Mesenchymal stem cell of Wharton's jelly (primary cell): Measurements from ENCODE around the gene GNPTAB.

GRCh38 chr12:99911068-99911357 lies 73.7 kb downstream of the ANKS1B start:
- CAGE, long polyA plus RNA, result no peak

DNA sequence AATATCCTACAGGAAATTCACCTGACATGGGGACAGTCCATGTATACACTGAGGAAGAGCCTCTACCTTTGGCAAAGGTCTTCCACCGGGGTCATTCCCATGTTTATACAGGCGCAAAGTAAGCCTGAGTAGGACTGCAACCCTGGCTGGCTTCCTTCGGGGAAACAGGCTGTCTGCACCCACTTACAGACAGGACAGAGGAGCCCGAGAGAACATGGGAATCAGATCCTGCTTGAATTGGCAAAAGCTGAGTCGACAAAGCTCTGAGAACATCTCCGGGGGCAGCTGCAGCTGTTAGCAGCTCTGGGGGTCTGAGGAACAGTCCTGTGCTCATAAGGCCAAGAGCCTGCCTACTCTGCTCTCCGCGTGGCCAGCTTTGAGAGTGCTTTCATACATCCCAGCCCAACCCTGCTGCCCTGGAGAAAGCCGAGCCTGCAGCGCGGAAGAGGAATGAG lies 2.8 kb upstream of the ACTR6 start:
- CAGE, long polyA plus RNA, result no peak

DNA sequence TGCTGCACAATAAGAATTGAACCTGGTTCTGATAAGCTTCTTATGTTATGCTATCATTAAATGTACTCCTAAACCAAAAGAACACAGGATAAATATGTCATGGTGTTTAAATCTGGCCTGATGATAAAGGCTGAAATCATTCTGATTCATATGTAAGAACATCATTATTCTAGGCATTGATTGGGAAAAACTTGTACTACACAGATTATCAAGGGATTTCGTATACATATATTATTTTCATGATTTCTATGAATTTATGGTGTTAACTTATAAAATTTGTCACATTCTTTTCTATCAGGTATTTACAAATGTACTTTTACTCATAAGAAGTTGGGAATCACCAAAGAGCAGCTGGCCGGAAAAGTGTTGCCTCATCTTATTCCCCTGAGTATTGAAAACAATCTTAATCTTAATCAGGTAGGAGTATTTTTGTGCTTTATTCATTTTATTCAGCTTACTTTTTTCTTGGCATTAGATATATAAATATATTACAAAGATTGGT lies 27.9 kb upstream of the SLC17A8 start:
- CAGE, long polyA plus RNA, result no peak

- CAGE, long polyA plus RNA, result no peak
Measured at GRCh38 chr12:100329625-100330398, 27.1 kb upstream of the SLC17A8 start.

DNA sequence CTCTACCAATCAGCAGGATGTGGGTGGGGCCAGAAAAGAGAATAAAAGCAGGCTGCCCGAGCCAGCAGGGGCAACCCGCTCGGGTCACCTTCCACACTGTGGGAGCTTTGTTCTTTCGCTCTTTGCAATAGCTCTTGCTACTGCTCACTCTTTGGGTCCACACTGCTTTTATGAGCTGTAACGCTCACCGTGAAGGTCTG lies 42.7 kb upstream of the NR1H4 start:
- CAGE, long polyA plus RNA, result no peak

GRCh38 chr12:100795178-100795969 lies 798 bp downstream of the ANO4 start:
- CAGE, long polyA plus RNA, result no peak

DNA sequence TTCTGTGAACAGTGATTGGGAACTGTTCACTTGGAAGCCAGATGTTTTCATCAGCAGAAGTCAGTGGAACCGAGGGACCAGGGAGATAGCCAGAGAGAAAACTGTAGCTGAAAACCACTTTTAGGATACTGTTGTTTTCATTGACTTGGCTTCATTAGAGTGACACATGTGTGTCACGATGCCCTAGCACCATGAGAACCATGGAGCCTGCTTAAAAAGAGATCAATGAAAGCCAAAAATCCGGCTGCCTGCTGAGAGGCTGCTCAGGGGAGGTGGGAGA lies 192.1 kb downstream of the ANO4 start:
- CAGE, long polyA plus RNA, result no peak

DNA sequence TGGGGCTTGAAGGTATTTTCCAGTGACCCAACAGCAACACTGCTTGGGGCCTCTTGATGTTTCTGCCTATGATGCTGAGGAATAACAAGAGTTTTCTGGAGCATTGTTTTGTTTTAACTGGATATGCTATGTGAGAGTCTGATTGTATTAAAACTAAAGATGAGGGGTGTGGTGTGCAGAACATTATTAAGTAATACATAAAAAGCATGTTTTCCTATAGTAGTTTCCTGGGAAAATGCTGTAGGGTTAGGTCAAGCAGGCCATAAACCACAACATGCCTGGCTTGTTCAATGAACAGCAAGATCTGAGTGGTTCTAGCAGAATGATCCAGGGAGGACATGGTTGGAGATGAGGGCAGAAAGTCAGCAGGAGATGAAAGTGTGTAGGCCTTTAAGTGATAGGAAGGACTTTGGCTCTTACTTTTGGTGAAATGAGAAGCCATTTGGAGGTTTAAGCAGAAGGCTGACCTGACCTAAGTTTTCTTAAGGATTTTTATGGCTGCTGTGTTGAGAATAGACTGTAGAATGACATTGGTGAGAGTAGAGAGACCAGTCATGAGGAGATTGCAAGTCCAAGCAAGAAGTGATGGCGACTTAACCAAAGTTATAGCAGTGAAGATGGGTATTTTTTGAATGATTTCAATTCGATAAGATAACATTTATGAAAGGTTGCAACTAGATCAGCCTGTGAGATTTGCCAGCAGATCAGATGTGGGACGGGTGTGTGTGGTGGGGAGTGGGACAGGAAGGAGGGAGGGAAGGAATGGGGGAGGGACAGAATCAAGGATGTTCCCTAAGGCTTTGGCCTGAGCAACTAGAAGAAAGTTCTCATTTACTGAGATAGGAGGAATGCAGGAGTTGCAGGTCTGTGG lies 33.3 kb downstream of the UTP20 start:
- CAGE, long polyA plus RNA, result no peak

DNA sequence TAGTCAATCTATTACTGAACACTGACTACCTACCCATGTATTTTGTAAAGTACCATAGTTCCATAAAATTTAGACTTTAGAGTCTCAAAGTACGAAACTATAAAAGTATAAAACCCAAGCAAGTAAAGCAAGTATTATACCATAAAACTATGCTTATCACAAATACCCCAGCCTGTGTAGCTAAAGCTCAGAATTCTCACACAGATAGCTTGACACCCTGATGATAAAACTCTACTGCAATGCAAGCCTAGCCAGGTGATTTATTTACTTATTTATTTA lies 6.7 kb upstream of the CHPT1 start:
- CAGE, long polyA plus RNA, result no peak

DNA sequence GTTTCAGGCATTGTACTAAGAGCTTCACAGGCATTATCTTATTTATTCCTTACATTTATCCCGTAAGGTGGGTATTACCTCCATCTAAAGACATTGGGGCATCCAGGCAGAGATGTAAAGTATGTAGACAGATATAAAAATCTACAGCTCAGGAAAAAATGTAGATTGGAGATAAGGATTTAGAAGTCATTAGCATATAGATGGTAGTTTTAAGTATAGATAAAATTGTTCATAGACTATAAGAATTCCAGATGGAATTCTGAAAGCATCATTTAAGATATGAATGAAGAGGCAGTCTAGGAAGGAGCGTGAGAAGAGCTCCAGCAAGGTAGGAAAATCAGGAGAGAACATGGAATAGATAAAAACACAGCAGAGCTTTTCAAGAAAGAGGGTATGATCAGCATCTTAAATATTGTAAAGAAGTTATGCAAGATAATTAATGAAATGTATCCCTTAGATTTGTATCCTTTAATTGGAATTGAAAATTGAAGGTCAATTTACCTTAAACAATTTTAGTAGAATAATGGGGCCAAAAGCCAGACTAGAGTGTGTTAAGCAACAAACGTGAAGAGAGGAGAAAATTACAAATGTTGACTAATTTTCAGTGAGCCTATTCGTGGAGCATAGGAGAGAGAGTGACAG lies 18.2 kb downstream of the CHPT1 start:
- CAGE, long polyA plus RNA, result no peak

DNA sequence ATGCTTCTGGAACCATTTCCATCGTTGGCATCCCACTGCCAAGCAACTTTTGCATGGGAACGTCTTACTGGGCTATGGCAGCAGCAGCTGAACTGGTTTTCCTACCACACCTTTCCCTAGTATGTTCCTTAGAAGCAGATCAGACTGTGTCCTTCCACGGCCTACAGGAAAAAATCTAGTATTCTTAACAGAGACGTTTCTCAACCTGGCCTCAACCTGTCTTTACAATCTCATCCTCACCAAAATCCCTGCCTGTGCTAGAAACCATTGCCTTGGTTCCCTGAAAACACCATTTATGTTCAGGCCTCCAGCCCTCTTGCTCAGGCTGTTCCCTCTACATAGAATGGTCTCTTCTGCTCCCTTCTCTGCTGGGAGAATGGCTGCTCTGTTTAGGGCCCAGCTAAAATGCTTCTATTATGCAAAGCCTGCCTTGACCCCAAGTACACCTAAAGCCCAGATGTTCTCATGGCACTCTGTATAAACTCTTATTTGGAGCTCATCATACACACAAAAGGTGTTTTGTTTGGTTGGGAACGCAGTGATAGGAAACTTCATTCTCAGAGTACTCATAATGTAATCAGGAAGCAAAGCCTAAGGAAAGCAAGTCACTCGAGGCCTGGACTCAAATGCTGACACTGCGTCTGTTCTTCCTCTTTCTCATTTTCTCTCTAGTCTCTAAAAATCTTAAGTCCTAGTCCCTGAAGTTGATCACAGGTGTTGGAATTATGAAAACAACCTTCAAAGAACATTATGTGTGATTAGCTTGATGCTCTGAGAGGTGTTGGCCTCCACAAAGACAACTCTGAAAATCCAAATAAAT lies 38.1 kb upstream of the SYCP3 start:
- CAGE, long polyA plus RNA, result no peak

DNA sequence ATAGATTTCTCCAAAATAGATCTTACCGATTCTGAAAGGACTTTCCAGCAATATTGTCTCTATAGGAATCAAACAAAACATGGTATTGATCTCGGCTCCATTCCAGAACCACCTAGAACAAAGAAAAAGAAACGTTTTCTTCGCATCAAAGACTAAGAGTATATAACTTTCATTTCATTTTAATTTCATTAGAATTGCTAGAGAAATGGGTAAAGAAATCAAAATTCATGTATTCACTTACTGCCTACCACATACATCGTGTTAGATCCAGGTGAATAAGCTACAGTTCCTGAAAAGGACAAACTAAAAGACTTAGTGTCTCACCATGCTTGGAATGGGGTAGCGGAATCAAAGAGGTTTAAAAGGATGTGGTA lies 34.1 kb downstream of the GNPTAB start:
- CAGE, long polyA plus RNA, result no peak

GRCh38 chr12:101830206-101831370 lies at the start of gene GNPTAB:
Gene GNPTAB, minus strand, starts transcription at chr12:101830959.
- CAGE, long polyA plus RNA, result no peak

DNA sequence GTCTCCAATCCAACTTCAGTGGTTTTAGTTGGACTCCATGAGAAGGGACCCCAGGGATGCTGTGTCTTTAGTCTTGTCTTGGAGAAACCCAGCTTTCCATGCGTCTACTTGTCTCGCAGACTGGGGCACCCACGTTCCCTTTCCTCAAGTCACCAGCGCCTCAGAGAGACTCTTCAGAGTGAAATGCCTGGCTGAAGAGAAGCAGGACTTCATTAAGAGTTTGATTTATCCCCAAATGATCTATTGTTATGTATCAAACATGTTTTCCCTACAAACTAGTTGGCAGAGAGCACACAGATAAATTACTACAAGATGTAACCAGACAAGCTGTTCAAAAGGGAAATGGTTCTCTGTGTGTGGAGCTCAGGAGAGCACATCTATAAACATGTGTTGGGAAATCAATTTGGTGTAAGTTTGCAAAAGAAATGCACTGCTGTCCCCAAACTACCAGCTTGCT lies 159.3 kb downstream of the PAH start:
- CAGE, long polyA plus RNA, result no peak

- CAGE, long polyA plus RNA, result no peak
Measured at GRCh38 chr12:102914727-102915623, 2.1 kb downstream of the PAH start.

- CAGE, long polyA plus RNA, result no peak
Measured at GRCh38 chr12:102950265-102951558, 6.8 kb upstream of the ASCL1 start.

- CAGE, long polyA plus RNA, result no peak
Measured at GRCh38 chr12:103172508-103172793, 215.0 kb downstream of the ASCL1 start.

GRCh38 chr12:103301955-103302817 lies 193.6 kb downstream of the C12orf42 start:
- CAGE, long polyA plus RNA, result no peak

DNA sequence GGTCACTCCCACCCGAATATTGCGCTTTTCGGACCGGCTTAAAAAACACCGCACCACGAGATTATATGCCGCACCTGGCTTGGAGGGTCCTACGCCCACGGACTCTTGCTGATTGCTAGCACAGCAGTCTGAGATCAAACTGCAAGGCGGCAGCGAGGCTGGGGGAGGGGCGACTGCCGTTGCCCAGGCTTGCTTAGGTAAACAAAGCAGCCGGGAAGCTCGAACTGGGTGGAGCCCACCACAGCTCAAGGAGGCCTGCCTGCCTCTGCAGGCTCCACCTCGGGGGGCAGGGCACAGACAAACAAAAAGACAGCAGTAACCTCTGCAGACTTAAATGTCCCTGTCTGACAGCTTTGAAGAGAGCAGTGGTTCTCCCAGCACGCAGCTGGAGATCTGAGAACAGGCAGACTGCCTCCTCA lies 61.1 kb downstream of the C12orf42 start:
- CAGE, long polyA plus RNA, result no peak

GRCh38 chr12:103468614-103468891 lies 27.2 kb downstream of the C12orf42 start:
- CAGE, long polyA plus RNA, result no peak